AG10803 (cell line): ENCODE measurements around a stretch of chr5.

- RRBS: no CpG with 5 or more reads among the region's 15 CpGs
These were observed 2.8 kb downstream of the CD74 start for GRCh38 chr5:150409672-150410461.

DNA sequence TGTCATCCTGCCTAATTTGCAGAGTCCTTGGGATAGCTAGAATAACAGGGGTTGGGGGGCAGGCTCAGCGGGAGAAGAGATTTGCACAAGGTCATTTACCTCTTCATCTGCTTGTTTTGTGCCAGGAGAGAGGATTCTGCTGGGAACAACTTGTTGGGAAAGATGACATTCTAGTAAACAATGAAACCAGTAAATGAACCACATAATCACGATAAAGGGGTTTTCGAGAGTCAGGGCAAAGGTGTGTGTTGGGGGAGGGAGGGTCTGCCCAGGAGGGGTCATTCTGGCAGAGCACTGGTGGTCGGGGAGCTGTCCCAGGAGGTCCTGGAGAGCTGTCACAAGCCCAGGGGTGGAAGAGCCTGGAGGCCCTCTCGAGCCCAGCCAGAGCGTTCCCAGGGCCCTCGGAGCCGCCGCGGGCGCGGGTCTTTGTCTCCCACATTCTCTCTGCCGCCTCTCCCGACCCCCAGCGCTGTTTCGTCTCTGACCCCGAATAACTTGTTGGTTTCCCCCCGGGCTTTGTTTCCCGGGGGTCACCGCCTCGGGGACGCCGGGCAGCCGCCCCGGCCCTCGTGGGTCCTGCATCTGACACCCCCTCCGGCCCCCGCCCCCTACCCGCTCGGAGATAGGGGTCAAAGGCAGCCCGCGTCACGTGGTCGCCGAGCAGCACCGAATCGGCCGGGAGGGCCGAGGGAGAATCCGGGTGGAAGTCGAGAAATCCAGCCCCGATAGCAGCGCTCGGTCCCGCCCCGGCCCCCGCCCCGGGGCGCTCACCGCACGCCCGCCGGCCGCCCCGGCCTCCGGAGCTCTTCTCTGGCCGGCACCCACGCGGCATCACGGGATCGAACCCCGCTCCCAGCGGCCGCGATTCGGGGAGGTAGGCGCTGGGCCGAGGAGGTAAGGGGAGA lies 22.5 kb upstream of the NDST1 start:
- RRBS: 1% methylated on average over 18 of the region's 68 CpGs

DNA sequence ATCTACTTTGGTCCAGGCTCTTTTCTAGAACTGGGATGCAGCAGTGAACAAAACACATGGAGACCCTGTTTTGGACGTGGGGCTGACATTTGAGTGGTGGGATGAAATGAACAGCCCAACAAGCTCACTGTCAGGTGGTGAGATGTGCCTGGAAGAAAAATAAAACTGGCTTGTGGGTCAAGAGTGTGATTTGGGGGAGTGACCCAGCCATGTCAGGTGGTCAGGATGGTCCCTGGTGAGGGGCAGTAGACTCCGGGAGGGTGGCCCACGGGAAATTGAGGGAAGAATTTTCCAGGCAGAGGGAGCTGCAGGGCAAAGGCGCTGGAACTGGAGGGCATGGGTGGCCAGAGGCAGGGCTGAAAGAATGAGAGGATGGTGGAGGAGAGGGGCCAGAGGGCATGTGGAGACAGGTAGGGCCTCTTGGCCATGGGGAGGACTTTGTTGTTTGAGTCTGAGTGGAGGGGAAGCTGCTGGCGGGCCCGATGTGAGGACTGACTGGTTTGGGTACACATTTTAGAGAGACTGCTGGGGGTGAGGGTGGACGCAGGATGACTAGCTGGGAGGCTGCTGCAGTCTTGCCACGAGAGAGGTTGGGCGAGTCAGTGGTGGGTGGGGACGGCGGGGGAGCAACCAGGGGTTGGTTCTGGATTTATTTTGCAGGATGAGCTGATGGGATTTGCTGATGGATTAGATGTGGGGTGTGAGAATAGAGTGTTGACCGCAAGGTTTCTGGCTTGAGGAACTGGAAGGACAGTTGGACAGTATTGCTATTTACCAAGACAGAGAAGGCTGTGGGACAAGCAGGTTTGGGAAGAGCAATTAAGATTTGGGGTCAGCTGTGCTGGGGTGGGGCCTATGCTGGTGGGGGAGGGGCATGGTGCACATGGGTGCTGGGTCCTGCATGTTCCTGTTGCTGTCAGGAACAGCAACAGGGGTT lies 6.0 kb upstream of the NDST1 start:
- RRBS: no CpG with 5 or more reads among the region's 12 CpGs

GRCh38 chr5:150522240-150523271 lies 14.6 kb downstream of the NDST1 start:
- RRBS: no CpG with 5 or more reads among the region's 16 CpGs

DNA sequence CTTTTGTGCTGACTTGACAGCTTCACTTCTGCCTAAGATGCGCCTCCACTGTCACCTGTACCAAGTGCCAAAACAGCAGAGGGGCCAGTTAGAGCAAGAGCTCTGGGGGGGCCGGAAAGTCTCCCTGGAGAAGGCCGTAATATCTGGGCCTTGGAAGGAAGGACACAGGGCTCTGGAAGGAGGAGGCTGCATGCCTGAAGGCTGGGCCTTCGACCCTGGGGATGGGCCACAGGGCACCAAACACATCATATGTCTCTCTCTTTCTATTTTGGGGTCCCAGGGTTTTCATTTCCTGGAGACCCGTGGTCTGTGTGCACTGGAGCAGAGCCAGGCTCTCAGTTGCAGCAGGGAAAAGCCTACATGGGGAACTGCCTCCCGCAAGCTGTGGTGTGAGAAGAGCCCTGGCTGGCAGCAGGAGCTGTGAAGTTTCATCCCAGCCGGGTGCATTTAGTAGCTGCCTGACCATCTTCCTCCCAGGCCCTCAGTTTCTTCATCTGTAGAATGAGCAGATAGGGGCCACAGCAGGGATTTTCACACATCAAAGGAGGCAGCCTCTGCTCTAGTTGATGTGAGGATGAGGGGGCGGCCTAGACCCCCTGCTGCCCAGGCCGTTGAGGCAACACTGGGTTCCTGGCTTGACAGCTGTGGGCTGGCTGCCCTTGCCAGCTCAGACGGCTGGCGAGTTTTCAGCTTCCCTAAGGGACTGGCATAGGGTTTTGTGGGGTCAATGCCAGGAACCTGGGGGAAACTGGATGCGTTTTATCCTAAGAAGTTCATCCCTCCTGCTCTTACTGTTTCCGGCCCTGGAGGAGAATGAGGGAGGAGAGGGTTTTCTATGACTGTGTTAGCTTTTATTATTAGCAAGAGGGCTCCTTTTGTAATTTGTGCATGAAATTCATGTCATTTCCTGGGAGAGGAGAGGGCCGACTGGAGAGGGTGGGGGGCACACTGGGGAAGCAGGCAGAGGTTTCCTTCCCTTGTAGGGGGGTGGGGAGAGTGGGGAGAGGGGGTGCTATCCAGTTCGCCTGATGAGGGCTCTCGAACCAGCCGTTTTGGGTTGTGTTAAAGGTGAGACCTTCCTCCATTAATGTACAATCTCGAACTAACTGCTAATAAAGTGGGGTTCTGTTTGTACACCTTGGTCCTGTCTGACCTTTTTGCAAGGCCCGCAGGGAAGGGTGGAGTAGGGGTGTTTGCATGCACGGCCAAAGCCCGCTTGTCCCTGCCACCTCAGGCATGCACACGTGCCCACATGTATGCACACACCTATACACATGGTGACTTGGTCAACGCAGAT lies 49.6 kb downstream of the NDST1 start:
- RRBS: no CpG with 5 or more reads among the region's 23 CpGs

- RRBS: no CpG with 5 or more reads among the region's 7 CpGs
These were observed 56.0 kb upstream of the SYNPO start for GRCh38 chr5:150584413-150584889.

- RRBS: no CpG with 5 or more reads among the region's 7 CpGs
These were observed 40.4 kb upstream of the SYNPO start for GRCh38 chr5:150600039-150600470.

- RRBS: 75% methylated on average over 3 of the region's 32 CpGs
These were observed 7.6 kb downstream of the SYNPO start for GRCh38 chr5:150647722-150648797.

DNA sequence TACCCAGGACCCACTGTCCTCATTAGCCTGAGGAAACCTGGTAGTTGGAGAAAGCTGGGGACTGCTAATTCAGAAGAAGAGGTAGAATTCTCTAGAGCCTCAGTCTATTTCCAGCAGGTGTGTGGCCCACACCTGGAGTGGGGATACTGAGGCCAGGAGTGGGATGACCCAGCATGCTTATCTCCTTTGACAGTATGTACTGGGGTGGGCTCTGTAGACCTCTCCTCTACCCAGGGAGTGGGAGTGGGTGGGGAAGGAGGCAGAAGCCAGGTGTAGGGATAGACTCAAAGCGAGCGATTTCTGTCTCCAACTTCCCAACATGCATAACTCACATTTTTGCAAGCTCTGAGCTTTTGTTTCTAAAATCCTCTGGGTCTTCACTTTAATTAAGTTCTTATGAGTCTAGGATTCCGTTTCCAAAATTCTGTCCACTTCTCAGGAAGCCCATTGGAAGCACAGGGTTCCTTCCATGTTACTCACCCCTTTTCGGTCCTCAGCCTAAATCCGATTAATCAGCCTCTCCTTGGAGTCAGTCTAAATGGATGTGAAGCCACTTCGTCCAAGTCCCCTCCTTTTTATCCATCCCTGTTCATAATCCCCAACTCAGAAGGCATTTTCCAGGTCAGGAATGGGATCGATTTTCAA lies 1.3 kb downstream of the GPX3 start:
- RRBS: no CpG with 5 or more reads among the region's 7 CpGs

DNA sequence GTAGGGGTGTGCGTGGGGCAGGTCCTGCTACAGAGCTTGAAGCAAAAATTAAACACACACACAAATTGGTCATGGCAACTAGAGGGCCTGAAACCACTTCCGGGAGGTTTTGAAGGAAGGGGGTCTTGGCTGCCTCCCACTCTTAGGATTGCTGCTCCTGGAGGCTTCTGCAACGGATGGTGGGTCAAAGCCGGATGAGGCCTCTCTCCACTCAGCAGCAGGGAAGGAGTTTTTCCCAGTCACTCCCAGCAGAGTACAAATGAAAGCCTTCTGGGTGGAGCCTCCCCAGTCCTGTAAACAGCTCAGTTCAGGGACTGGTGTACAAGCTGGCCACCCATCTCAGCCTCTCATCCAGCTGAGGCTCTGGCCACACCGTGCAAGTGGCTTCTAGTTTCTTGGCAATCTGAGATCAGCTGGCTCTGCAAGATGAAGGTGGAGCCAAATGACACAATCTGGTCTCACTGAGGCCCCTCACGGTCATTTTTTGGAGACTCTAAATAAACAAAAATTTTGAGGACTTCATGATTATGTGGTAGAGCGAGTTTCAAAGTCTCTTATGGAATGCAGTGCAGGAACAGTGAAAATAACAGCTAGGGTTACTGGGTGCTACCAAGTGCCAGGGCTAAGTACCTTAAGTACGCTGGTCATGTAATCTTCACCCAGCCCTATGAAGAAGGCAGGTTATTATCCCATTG lies 10.0 kb downstream of the GPX3 start:
- RRBS: 46% methylated on average over 3 of the region's 8 CpGs

- RRBS: no CpG with 5 or more reads among the region's 15 CpGs
These were observed 6.3 kb upstream of the TNIP1 start for GRCh38 chr5:151086995-151087716.

DNA sequence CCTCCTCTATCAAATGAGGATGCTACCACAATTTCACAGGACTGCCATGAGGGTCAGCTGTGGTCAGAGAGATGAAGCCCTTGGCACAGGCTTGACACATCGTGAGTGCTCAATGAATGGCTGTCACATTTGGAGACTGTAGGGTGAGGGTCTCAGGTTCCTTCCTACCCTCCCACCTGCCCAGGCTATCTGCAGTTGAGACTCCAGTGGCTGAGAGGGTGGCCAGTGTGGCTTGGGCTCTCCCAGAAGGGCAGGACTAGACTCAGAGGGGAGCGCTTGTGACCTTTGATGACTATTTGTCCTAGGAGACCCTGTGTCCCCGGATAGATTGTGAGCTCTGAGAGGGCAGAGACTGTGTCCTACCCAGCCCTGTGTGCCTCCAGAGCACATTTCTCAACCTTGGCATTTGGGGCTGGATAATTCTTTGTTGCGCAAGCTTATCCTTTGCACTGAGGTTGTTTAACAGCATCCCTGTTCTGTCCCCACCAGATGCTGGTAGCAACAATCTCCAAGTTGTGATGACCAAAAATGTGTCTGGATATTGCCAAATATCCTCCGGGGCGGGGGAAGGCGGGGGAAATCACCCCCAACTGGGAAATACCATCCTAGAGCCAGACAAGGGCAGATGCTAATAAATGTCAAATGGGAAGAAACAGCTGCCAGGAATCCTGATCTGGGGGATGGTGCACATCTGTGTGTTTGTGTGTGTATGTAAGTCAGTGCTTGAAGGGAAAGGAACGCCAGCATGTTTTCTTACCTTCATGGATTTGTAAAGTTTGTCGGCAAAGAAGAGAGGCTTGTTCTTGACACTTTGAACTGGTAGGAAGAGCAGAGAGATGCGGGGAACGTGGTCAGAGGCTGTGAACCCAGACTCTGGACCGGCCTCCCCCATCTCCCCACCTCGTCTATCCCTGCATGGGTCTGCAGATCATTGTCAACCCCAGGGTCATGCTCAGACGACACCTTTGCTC lies 23.9 kb upstream of the TNIP1 start:
- RRBS: no CpG with 5 or more reads among the region's 14 CpGs

DNA sequence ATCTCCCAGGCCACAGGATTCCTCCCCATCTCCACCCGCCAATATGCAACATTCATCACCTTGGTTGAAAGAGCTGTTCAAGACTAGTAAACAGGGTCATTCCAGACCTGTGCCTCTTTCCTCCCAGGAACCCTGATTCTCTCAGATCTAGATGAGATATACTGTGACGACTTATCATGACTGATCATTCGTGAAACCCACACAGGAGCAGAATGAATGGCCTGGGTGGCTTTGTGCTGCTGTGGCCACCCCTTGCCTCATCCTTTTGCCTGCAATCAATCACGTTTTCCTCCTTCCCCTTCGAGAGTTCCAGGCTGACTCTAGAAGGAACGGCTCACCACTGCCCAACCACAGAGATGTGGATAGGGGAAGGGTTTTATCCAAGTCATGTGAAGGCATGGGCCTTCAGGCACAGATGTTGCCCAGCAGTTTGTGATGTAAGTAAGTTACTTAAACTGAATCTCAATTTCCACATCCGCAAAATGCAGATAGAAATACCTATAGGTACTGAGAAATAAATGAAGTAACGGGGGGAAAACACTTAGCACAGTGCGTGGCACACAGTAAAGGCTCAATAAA lies 5.8 kb downstream of the ANXA6 start:
- RRBS: no CpG with 5 or more reads among the region's 9 CpGs

DNA sequence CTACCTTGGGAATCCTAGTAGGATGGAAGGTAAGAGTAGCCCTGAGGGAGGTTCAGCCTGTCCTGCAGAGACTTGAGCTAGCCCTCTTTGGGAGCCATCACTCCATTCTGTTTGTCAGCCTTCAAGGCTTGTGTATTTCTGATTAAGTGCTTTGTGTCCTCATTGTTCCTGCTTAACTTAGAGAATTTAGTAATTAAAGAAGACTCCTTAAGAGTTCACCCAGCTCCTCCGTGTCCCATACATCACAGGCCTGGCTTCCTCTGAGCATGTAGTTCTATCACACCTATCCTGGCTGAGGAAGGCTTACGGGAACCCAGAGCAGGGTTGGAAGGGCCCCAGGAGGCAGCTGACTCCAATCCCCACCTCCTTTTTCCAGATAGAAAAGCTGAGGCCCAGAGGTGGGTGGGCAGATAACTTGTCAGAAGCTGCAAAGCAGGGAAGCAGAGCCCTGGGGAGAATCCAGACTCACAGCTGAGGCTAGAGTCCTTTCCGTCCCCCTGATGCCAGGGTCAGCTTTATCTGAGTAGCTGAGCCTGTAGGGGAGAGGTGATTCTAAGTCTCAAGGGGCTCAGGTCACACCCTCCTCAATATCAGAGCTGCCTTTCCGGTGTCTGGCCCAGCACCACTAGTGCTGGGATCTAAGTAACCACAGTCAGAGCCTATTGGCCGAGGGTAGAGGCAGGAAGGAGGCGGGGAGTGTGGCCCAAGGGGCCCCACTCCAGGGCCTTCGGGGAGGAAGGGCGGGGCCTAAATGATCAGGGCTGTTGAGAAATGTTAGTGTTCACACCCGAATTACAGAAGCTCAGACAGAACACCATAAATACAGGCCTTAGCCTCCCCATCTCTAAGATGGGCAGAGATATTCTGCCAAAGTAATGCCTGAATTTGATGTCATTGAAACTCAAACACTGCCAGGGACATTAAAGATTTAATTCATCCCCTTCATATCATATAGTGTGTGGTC lies 10.0 kb downstream of the CCDC69 start:
- RRBS: no CpG with 5 or more reads among the region's 9 CpGs

GRCh38 chr5:151458367-151458970 lies 11.1 kb downstream of the SLC36A1 start:
- RRBS: no CpG with 5 or more reads among the region's 14 CpGs

GRCh38 chr5:151494139-151494283 lies 46.6 kb downstream of the SLC36A1 start:
- RRBS: no CpG with 5 or more reads among the region's 1 CpG

GRCh38 chr5:151696202-151697454 lies 9.9 kb upstream of the SPARC start:
- RRBS: no CpG with 5 or more reads among the region's 33 CpGs

DNA sequence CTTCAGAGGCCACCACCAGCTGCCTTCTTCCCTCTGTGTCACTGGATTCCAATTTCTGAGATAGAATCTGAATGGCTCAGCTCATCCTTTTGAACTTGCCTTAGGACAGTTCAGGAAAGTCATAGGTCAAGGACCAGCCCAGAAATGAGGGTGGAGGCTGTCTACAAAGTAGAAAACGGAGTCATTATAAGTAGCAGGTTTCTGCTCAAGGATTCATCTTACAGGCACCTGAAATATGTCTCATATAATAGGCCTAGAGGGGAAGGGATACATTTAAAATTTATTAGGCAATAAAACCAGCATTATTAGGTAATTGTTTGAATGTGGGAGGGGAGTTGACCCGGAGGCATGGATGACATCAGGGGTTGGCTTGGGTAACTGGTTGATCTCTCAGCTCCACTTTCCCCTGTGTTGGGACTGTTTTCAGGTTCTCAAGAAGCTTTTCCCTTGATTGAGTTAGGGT lies 11.9 kb upstream of the GALNT10 start:
- RRBS: no CpG with 5 or more reads among the region's 2 CpGs

GRCh38 chr5:154205336-154205956 lies 14.9 kb downstream of the GALNT10 start:
- RRBS: no CpG with 5 or more reads among the region's 6 CpGs